Breast (tissue), 4 donors: ENCODE results near the genes RBMS3 and GADL1.

- PRO-cap, 3 experiments, result no peak in any of the 3 experiments
- RRBS, result 2% methylated on average over 35 of the region's 83 CpGs
Measured at GRCh38 chr3:27721377-27722181, 544 bp downstream of the EOMES start.

GRCh38 chr3:28575105-28575813 is 226.6 kb upstream of the AZI2 start:
- PRO-cap, 3 experiments, result no peak in any of the 3 experiments
- RRBS, result 1% methylated on average over 29 of the region's 58 CpGs

DNA sequence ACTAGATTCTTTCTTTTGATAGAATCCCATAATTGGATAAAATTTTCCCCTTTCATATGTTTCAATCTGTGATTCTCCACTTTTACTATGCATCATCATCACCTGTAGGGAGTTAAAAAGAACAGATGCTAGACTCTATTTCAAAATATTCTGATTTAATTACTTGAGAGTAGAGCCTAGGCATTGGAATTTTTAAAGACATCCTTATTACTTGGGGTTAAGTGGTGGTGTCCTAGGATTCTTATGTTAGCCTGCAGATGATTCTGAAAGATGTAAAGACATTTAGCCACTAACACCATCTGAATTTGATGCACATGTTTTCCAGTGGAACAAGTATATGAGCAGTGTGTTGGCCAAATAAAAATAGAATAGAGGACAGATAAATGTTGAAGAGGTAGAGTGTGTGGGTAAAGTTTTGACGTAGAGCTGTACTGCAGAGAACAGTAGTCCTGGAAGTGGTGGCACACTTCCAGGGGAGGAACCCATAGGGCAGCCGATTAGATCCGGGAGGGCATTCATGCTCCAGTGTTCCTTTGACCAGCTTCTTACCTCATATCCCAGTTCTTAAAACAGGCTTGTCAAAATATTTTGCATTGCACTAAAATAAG is 429.0 kb upstream of the AZI2 start:
- PRO-cap, 3 experiments, result no peak in any of the 3 experiments
- RRBS, result no CpG with 5 or more reads among the region's 3 CpGs

DNA sequence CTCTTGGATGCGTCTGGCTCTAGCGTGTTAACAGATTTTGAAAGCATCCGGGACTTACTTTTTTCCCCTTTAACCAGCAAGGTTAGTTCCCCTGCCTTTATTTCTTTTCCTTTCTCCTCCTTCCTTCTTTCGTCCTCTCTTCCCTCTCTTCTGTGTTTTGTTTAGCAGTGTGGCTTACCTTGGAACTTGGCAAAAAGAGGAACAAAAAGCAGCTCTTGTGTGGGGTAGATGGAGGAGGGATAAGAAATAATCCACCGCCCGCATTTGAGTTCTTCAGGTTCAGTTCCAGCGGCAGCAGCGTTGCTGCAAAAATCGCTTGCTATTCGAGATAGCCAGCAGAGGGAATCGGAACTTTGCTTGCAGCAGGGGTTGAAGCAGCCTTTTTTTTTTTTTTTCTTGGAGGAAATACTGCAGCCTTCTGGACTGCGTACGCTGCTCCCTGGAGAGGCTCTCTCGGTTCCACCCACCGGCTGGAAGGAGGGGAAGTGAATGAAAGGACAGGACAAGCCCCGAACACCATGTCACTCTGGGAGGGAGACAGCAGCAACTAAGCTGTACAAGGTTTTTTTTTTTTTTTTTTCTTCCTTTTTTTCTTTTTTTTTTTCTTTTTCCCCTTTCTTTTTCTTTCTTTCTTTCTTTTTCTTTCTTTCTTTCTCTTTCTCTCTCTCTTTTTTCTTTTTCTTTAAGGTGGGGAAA is at the start of gene RBMS3:
RBMS3 (plus strand) TSS at position 519 of the 696 bp plus-strand sequence.
- PRO-cap, 3 experiments, result peak in 3 of 3 experiments; most common plus-strand start position 519 of the sequence (in 3); most common minus-strand start position 302 of the sequence (in 2)
- RRBS, result no CpG with 5 or more reads among the region's 16 CpGs

GRCh38 chr3:29282521-29283711 is 2.0 kb downstream of the RBMS3 start:
- PRO-cap, 3 experiments, result peak in 1 of 3 experiments; most common plus-strand start chr3:29282563 (in 1)
- RRBS, result no CpG with 5 or more reads among the region's 17 CpGs

GRCh38 chr3:29309562-29310166 is 28.8 kb downstream of the RBMS3 start:
- PRO-cap, 3 experiments, result no peak in any of the 3 experiments
- RRBS, result no CpG with 5 or more reads among the region's 5 CpGs

DNA sequence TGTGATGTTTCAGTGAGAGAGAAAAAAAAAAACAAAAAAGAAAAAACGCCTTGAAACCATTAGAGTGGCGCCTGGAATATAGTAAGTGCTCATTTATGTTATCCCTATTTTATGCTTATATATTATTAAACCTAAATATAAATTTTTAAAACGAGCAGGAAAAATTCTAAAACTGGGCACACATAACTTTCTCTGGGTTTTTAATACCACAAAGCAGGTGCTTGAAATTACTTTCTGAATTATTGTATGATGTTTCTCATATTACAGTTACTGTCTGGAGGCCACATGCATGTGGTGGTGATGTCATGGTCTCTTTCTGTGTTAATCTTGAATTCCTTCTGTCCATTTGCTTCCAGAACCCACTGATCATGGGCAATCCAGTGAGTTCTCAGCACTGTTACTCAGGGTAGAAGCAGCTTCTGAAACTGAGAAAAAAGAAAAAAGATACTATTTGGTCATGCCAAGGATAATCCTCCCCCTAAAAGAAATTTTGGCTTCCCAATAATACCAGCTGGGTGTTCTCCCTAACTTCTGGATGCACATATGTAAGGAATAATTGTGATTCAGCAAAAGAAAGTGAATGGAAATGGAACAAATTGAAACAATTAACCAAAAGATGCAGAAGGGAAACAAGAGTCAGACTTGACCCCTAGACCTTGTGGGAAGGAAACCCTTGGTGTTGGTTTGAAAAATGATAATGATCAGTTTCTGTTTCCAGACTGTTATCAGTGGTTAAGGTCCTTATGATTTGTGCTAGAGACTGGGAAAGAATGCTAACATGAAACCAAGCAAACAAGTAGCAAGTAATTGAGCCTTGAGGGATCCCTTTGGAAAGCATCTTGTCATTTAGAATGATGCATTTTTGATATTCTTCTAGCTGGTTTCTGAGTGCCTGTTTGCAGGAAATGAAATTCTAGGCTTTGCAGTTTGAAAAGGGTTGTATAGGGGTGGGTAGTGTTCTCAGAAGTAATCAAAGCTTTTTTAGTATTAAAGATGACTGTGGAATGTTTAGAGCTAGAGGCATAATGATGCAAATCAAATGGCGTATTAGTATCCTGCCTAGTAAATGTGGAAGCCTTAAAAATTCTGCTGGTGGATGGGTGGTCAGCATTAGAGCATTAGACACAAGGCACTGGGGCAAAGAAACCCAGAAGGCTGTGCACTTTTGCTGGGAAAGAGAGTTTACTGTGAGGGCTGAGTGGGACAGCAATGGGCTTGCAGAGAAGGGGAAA is 92.4 kb downstream of the RBMS3 start:
- PRO-cap, 3 experiments, result no peak in any of the 3 experiments
- RRBS, result no CpG with 5 or more reads among the region's 4 CpGs

DNA sequence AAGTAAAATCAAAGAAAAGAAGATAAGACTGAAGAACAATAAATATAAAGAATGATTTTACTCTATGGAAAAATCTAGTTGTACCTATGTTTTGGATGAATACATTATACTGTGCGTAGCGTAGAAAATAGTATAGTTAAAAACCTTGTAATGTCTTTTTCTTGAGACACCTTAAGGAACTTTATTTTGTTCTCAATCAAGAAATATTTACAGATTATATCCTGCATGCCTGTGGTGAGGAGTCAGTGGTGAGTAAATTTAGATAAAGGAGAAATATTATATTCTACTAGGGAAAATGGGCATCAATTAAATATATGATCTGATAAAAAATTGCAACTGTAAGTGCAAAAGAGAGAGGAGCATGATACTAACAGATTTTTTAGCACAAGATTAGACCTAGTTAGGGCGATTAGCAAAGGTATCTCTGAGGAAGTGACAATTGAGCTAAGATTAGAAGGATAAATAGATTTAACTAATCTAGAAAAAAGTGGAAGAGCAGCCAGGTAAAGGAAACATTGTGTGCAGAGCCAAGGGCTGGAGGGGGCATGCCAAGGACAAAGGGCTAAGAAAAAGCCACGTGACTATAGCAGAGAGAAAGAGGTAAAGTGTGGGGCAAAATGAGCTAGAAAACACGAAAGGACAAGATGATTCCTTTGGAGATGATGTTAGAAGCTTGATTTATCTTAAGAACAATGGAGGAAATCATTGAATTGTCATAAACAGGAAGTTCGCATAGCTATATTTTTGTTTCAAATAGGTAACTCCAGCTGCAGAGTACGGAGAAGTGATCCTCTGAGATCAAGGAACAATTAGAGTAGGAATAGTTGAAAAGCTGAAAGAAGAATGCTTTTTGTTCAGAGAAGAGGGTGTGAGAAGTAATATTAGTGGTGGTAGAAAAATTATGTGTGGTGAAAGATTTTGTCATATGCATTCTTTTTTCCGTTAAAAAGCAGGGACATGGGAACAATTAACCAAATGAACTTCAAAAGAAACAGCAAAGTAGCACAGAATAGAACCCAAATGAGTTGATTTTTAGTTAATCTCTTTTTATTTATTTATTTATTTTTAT is 158.0 kb downstream of the RBMS3 start:
- PRO-cap, 3 experiments, result no peak in any of the 3 experiments
- RRBS, result no CpG with 5 or more reads among the region's 8 CpGs

DNA sequence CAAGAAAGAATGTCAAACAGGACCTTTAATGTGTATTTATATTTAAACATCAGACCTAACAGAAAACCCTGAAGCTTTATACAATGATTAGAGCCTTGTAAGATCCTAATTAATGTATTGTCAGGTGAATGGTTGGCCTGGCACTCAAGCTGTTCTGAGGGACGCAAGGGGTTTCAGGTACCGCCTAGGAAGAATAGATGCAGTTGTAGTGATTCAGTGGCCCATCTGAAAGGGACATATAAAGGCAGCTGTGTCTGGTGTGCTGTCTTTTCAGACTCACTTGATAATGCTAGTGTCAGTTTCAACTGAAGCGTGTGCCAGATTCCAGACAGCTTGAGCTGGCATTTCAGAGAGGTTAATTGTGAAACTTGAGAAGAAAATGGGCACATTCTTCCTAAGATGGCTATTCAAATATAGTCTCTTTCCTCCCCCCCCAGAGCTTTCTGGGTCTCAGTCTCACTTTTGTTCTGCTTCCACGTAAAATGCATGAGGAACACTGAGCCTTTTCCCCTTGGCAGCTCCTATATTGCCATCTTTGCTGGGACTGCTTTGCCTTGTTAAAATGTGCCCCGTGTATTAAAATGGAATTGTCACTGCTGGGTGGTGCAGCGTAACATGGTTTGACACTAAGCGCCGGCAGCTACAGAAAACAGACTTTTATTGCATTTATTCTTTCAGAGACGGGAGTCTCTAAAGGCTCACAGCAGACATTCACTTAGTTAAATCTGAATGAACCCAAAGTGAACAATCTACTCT is 478.6 kb downstream of the RBMS3 start:
- PRO-cap, 3 experiments, result no peak in any of the 3 experiments
- RRBS, result no CpG with 5 or more reads among the region's 9 CpGs

- PRO-cap, 3 experiments, result no peak in any of the 3 experiments
- RRBS, result no CpG with 5 or more reads among the region's 2 CpGs
Measured at GRCh38 chr3:30350248-30350990, 256.0 kb upstream of the TGFBR2 start.

DNA sequence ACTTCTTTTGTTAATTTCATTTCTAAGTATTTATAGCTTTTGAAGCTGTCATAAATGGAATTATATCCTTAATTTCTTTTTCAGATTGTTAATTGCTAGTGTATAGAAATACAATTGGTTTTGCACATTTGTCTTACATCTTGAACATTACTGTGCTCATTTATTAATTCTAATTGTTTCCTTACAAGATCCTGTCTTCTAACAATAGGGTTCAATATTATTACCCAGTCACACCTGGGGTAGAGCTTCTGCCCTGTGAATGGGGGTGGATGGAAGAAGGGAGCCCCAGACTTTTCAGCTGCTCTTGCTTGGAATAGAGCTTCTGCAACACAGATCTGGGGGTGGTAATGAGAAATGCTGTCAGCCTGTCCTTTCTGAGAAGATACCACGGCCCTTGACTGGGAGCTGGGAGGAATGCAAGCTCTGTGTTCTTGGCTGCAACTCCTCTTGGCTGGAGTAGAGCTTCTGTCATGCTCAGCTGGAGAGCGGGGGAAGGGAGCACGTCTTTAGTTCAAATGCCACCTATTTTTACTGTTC is 180.2 kb upstream of the TGFBR2 start:
- PRO-cap, 3 experiments, result no peak in any of the 3 experiments
- RRBS, result no CpG with 5 or more reads among the region's 3 CpGs

GRCh38 chr3:30474709-30475073 is 131.7 kb upstream of the TGFBR2 start:
- PRO-cap, 3 experiments, result peak in 2 of 3 experiments; most common minus-strand start chr3:30474982 (in 2)
- RRBS, result no CpG with 5 or more reads among the region's 1 CpG

GRCh38 chr3:30648927-30649600 is 42.7 kb downstream of the TGFBR2 start:
- PRO-cap, 3 experiments, result no peak in any of the 3 experiments
- RRBS, result no CpG with 5 or more reads among the region's 5 CpGs

GRCh38 chr3:30655100-30655840 is 48.9 kb downstream of the TGFBR2 start:
- PRO-cap, 3 experiments, result no peak in any of the 3 experiments
- RRBS, result no CpG with 5 or more reads among the region's 7 CpGs

DNA sequence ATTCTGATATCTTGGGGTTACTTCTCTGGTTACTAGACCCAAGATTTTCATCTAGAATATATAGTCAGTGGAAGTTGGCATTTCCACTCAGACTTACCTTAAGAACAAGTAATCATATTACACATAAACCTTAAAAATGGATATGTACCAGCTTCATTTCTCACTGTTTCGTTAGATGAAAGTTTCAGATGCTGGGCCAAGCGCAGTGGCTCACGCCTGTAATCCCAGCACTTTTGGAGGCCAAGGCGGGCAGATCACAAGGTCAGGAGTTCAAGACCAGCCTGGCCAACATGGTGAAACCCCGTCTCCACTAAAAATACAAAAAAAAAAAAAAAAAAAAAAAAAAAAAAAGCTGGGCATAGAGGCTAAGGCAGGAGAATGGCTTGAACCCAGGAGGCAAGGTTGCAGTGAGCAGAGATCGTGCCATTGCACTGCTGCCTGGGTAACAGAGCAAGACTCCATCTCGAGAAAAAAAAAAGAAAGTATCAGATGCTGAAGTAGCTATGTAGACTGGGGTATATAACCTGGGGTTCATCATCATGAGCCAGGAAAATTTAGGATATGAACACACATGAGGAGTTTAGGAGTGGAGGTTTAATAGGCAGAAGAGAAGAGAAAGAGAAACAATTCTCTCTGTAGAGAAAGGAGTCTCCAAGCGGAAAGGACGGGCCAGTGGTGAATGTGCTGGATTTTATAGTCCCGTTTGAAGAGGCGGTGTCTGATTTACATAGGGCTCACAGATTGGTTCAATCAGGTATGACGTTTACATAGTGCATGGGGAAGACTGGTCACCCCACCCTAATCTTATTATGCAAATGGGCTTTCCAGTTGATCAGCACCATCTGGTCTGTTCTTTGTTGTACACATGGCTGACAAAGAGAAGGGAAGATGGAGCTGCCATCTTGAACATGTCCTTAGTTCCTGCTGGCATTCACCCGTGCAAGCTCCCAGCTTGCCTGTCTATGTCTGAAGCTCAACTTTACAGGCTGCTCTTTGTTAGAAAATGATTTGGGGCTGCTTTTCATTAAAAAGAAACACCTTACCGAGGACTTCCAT is 62.7 kb downstream of the TGFBR2 start:
- PRO-cap, 3 experiments, result no peak in any of the 3 experiments
- RRBS, result no CpG with 5 or more reads among the region's 14 CpGs

GRCh38 chr3:30674071-30674584 is 67.7 kb downstream of the TGFBR2 start:
- PRO-cap, 3 experiments, result no peak in any of the 3 experiments
- RRBS, result no CpG with 5 or more reads among the region's 4 CpGs

DNA sequence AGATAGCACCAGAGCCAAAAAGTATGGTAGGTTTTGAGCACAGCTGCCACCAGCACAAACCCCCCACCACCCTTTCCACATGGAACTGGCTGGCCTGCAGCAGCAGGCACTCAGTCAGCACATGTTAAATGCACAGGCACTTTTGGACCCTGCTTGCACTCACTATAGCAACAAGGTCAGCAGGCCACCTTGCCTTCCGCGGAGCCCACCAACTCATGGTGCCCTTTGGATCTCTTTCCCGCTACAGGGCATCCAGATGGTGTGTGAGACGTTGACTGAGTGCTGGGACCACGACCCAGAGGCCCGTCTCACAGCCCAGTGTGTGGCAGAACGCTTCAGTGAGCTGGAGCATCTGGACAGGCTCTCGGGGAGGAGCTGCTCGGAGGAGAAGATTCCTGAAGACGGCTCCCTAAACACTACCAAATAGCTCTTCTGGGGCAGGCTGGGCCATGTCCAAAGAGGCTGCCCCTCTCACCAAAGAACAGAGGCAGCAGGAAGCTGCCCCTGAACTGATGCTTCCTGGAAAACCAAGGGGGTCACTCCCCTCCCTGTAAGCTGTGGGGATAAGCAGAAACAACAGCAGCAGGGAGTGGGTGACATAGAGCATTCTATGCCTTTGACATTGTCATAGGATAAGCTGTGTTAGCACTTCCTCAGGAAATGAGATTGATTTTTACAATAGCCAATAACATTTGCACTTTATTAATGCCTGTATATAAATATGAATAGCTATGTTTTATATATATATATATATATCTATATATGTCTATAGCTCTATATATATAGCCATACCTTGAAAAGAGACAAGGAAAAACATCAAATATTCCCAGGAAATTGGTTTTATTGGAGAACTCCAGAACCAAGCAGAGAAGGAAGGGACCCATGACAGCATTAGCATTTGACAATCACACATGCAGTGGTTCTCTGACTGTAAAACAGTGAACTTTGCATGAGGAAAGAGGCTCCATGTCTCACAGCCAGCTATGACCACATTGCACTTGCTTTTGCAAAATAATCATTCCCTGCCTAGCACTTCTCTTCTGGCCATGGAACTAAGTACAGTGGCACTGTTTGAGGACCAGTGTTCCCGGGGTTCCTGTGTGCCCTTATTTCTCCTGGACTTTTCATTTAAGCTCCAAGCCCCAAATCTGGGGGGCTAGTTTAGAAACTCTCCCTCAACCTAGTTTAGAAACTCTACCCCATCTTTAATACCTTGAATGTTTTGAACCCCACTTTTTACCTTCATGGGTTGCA is 85.2 kb downstream of the TGFBR2 start:
- PRO-cap, 3 experiments, result no peak in any of the 3 experiments
- RRBS, result no CpG with 5 or more reads among the region's 11 CpGs

DNA sequence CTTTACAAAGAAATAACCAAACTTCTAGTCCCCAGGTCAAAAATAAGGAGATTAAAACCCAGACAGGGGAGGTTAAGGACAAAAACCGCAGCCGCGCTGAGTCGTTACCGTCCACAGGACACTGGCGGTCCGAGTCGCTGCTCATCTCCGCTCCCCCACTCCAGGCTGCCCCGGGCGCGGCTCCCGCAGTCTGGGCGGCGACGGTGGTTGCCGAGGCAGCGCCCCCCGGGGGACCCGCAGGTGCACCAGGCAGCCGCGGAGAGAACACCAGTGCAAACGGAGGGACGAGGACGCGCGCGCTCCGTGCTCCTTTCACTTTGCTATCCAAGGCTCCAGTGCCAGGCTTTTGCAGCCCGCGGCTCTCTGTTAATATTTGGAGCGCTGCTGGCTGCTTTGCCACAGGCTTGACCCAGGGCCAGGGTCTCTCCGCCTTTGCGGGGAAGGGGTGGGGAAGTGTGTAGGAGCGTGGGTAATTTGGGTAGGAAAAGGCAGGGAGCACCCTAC is at the start of gene GADL1:
GADL1 (minus strand) TSS at position 192 of the 504 bp plus-strand sequence.
- PRO-cap, 3 experiments, result no peak in any of the 3 experiments
- RRBS, result 2% methylated on average over 10 of the region's 35 CpGs

- PRO-cap, 3 experiments, result no peak in any of the 3 experiments
- RRBS, result no CpG with 5 or more reads among the region's 4 CpGs
Measured at GRCh38 chr3:31572924-31573865, 40.5 kb downstream of the STT3B start.

DNA sequence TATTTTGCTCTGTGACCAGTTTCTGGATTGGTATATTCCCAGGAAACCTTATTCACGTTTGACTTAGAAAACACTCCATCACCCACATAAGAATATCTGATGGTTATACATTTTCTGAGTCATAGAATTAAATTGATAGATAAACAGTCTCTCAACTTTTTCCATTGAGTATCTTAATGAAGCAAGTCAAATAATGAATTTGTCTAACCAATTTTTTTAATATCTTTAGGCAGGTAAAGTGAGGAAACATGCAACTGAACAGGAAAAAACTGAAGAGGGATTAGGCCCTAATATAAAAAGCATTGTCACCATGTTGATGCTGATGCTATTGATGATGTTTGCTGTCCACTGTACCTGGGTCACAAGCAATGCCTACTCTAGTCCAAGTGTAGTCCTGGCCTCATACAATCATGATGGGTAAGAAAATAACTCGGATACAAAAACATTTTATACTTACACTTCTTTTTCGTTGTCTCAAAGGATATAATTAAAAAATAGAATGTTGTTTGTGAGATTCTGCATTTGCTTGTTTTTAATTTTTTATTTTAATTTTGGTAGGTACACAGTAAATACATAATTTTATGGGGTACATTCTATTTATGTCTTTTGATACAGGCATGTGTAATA is 90.8 kb downstream of the STT3B start:
- PRO-cap, 3 experiments, result no peak in any of the 3 experiments
- RRBS, result no CpG with 5 or more reads among the region's 3 CpGs